Cardiac fibroblast (primary cell): ENCODE data around the gene COL4A4.

- RRBS = no CpG with 5 or more reads among the region's 1 CpG
Observed at GRCh38 chr2:226855127-226855326, 19.2 kb downstream of the RHBDD1 start.

DNA sequence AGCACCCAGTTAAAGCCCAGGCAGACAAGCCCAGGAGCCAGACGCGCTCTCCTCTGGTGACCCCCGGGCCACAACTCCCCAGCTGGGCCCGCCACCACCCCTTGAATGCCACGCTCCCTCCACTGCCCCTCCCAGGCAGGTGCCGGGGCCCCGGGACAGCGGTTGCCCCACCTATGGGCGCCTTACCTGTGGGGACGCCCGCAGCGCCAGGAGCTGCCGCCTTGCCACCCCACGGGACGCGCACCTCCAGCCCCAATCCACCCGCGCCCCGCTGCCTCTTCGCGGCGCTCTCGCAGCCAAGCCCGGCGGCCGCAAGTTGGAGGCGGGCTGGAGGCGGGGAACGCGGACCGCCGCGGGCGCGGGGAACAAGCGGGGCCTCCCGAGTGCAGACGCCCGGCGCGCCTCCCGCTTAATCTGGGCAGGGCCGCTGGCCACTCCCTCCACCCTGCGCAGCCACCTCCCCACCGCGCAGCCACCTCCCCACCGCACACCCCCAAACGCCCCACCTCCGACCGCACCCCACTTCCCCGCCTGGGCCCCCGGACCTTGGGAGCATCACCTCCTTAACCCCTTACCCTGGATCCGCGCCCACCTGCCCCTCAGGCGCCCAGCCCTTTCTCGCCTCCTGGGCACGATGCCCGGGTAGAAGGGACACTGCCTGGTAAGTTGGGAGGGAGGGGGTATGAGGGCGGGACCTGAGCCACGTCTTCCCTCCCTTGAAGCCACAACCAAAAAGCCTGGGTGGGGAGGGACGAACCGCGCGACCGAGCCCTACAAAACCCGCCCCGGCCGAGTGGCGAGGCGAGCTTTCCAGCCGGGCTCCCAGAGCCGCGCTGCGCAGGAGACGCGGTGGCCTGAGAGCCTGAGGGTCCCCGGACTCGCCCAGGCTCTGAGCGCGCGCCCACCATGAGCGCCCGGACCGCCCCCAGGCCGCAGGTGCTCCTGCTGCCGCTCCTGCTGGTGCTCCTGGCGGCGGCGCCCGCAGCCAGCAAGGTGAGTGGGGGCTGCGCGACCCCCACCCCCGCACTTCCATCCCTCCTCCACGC lies at the start of gene COL4A4:
Gene COL4A4 (minus strand): TSS at position 385 of the 1,046 bp plus-strand sequence.
- RRBS = 2% methylated on average over 32 of the region's 94 CpGs

GRCh38 chr2:227495397-227495737 lies 23.4 kb downstream of the AGFG1 start:
- RRBS = no CpG with 5 or more reads among the region's 5 CpGs

DNA sequence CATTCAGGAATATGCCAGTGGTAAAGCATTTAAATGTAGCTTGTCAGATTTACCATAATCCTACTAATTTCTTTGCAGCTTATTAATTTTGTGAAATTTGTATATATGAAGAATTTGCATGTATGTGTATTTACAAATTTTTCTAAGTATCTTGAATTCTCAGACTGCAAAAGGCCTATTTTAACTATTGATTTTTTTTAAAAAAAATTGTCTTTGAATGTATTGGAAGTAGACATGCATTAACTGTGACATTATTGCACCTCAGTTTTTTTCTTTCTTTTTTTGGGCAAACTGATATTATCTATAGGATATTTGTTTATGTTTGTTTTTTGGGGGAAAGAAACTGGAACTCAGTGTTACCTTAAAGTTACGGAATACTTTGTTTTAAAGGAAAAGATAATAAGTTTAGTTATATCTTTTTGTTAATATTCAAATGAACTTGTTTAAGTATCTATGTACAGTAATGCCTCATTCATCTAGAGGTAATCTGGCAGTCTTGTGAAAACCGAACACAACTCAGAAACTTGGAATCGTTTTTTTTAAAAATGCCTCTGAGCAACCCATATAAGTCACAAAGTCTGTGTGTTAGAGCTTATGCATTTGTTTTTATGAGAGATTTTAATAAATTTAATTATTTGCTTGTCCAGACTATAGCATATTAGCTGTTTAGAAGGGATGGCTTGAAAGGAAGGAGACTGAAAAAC lies 43.3 kb upstream of the SCYGR2 start:
- RRBS = no CpG with 5 or more reads among the region's 3 CpGs

DNA sequence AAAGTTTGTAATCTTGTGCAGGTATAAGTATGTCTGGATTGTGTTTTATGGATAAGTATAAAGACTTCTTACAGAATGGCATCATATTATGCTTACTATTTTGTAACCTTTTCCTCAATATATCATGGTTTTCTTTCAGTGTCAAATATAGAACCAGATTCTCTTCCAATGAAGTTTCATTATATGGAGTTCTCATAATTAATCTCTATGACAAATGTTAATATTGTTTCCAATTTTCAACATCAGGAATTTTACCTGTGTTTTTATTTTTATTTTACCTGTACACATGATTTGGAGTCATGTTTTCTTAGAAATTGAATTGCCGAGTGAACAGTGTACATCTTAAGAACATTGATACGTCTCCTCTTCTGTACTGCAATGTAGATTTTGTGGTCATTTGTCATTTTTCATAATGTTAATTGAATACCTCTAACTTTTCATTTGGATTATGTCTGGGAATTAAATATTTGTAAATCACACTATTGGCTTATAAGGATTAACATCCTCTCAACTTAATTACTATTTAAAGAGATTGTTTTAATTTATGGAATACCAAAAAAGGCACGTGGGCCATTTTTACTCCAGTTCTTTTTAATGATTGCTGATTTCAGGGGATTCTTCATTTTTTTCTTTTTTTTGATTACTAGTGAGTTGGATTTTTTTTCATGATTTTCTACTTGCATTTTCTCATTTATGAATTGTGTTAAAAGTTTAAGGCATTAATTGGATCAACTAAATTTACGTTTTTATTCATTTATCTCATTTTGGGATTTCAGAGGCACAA lies 35.4 kb upstream of the SCYGR2 start:
- RRBS = no CpG with 5 or more reads among the region's 4 CpGs

- RRBS = no CpG with 5 or more reads among the region's 5 CpGs
Observed at GRCh38 chr2:227815176-227815646, 1.6 kb downstream of the CCL20 start.

- RRBS = no CpG with 5 or more reads among the region's 5 CpGs
Observed at GRCh38 chr2:229179511-229180034, 91.5 kb downstream of the PID1 start.

GRCh38 chr2:229198532-229199677 lies 72.2 kb downstream of the PID1 start:
- RRBS = no CpG with 5 or more reads among the region's 7 CpGs

DNA sequence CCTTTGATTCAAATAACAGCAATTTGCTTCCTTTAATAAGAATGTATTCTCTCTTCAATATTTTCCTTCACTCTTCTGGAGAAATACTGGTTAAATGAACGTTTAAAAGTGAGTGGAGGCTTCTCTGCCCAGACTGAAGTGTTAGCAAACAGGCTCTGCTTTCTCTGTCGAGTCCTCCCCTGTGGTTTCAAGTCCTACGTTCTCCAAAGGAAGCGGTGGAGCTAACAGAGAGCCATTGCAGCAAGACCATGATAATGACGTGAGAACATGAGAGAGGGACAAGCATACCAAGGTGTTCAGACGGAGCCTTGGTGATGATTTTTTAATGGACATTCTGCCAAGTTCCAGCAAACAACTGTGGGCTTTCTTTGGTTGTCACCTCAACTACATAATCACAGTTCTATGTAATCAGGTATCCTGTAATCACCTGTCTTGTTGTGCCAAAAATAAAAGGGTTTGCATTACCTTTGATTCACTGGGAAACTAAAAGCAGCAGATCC lies 26.2 kb upstream of the PID1 start:
- RRBS = no CpG with 5 or more reads among the region's 6 CpGs

- RRBS = 4% methylated on average over 26 of the region's 66 CpGs
Observed at GRCh38 chr2:229713253-229714095, 881 bp downstream of the DNER start.

- RRBS = no CpG with 5 or more reads among the region's 3 CpGs
Observed at GRCh38 chr2:229912479-229913032, 9.3 kb downstream of the TRIP12 start.

- RRBS = no CpG with 5 or more reads among the region's 5 CpGs
Observed at GRCh38 chr2:230166907-230167444, 52.8 kb downstream of the SP110 start.

- RRBS = no CpG with 5 or more reads among the region's 6 CpGs
Observed at GRCh38 chr2:230257644-230258221, 32.2 kb downstream of the SP140 start.

GRCh38 chr2:230371442-230371989 lies 44.5 kb upstream of the SP100 start:
- RRBS = no CpG with 5 or more reads among the region's 2 CpGs

- RRBS = no CpG with 5 or more reads among the region's 1 CpG
Observed at GRCh38 chr2:230498633-230498908, 82.6 kb downstream of the SP100 start.

- RRBS = no CpG with 5 or more reads among the region's 3 CpGs
Observed at GRCh38 chr2:230498909-230499459, 83.0 kb downstream of the SP100 start.

DNA sequence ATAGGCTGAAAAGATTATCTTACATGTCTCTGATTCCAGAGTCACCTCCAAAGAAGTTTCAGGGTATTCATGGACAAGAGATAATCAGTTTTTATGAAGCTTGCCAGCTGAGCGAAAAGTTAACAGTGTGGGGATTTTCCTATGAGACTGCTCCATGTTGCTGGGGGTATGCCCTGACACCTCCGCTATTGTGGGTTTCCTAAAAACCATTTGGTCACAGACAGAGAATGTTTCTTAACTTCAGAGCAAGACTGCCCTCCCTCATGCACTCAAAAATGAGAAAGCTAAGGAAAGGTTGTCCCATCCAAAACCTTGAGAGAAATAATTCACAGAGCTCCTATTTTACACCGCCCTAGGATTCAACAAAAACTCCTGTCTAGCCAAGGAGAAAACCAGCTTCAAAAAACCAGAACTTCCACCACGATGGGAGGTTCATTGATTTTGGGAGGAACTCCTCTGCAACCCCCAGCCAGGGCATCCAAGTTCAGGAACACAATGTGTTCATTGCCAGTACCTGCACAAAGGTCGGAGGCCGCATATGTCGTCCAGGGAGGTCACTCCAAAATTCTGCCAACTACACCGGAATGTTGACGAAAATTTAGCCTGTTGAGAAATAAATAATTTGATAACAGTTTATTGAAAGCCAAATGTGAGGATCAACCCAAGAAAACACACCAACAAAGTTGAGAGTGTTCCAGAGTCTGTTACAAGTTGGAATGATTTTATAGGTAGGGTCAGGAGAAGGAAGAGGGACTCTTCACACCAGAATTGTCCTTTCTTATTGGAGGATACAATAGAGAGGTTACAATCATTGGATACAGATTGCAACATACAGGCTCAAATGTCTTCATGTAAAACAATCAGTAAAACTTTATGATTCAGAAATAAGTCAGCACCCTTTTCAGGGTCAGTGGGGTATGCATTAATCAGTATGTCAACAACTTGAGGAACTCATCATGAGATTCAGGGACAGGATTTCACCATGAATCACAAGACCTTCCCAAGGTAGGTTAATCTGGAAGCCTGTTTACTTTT lies 104.4 kb downstream of the SP100 start:
- RRBS = no CpG with 5 or more reads among the region's 9 CpGs

- RRBS = no CpG with 5 or more reads among the region's 4 CpGs
Observed at GRCh38 chr2:230723044-230723724, 10.5 kb downstream of the CAB39 start.

- RRBS = no CpG with 5 or more reads among the region's 10 CpGs
Observed at GRCh38 chr2:230723725-230724216, 11.1 kb downstream of the CAB39 start.